H7 (cell line): ENCODE results near the gene CLDN11.

DNA sequence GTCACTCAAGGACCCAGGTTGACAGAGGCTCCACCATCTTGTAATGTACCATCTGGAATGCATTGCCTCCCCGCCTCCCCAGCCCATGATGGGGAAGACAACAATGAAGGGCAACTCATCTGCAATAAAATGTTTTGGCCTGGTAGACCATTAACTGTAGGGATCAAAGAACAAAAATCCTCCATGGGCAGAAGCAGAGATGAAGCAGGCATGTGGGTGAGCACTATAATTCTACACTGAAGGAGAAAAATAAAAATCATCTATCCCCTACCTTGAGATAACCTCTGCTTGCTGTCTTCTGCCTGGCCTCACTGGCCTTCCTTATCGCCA is 37.7 kb downstream of the GPR160 start:
- RAMPAGE, long total RNA, result no peak

GRCh38 chr3:170390072-170390649 is 28.5 kb upstream of the CLDN11 start:
- RAMPAGE, long total RNA, result no peak

- RAMPAGE, long total RNA, result start-site peak on the plus strand at chr3:170418890-170418897, 29 reads
Measured at GRCh38 chr3:170418356-170419412, at the start of gene CLDN11. Gene CLDN11 (plus strand): TSS chr3:170418868.

DNA sequence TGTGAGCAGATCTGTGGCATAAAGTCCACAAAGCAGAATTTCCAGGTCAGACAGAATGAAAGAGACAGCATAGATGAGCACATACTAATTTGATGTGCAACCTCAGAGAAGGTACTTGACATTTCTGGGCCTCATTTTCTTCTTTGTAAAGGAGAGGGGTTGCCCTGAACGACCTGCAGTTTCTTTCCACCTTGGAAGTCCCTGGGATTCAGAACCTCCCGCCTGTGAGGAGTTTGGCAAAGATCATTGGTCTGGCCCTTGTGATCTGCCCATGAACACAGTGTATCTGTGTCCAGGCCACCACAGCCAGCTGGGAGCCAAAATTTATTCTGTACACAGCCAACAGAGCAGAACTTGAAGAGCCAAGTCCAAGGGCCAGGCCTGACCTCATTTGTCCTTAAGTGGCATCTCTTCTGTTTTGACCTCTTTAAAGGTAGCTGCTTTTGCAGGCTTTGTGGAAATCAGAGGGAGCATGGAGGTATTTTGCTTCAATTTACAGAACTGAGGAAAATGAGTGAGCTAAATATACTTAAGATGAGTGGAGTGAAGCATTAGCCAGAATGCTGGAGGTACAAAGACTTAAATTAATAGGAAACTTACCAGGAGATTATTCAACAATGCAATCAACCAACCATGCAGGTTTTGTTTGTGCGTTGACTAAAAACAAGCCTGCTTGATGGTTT is 57.3 kb upstream of the SLC7A14 start:
- RAMPAGE, long total RNA, result no peak

DNA sequence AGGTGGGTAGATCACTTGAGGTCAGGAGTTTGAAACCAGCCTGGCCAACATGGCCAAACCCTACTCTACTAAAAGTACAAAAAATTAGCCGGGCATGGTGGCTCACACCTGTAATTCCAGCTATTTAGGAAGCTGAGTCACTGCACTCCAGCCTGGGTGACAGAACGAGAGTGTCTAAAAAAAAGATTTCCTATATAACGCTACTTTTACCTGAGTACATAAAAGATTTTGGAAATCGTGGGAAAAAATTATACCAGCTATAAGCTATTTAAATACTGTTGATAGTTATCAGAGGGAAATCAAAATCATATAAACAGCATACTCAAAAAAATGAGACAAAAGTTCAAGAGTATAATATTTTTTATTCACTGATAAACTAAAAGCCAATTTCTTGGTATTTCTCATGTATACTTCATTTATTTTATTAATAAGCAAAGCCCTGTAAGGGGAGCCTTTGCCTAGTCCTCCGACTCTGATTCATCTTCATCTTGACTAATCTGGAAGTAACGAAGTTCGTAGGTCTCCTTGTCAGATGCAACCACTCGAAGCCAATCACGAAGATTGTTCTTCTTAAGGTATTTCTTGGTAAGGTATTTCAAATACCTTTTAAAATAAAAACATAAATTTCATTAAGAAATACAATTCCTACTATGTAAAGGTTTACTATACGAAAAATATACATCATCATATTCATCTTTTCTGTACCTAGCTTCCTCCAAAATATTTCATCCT is 3.9 kb downstream of the RPL22L1 start:
- RAMPAGE, long total RNA, result no peak

- RAMPAGE, long total RNA, result no peak
Measured at GRCh38 chr3:170867044-170868328, 2.5 kb downstream of the RPL22L1 start.

DNA sequence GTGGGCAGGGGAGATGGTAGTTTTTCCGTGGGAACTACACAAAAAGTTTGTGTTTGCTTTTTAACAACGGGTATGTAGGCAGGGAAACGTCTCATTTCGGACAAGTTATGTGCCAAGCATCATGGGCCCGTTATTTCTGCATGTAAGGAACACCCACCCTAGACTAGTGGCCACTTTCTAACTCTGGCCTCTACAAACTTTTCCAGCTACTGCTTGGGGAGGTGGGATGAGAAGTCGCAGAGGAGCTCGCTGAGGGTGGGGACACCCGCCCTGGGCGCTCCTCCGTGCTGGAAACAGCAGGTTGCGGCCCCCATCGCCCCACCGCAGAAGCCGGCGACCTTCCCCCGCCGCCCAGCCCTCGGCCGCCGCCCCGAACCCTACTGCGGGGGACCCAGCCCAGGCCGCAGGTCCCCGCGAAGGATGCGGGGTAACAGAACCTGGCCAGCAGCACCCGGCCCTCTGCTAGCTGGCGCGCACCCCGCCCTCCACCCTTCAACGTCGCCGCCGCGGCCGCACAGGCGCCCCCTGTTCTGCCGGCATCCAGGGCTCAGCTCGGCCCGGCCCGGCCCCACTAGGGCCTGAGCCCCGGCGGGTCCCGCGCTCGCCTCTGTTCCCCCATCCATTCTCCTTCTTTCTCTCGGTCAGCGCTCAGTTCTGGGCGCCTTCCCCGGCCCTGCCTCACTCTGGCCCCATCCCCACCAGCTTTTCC is 475 bp downstream of the EIF5A2 start:
- RAMPAGE, long total RNA, result no peak

DNA sequence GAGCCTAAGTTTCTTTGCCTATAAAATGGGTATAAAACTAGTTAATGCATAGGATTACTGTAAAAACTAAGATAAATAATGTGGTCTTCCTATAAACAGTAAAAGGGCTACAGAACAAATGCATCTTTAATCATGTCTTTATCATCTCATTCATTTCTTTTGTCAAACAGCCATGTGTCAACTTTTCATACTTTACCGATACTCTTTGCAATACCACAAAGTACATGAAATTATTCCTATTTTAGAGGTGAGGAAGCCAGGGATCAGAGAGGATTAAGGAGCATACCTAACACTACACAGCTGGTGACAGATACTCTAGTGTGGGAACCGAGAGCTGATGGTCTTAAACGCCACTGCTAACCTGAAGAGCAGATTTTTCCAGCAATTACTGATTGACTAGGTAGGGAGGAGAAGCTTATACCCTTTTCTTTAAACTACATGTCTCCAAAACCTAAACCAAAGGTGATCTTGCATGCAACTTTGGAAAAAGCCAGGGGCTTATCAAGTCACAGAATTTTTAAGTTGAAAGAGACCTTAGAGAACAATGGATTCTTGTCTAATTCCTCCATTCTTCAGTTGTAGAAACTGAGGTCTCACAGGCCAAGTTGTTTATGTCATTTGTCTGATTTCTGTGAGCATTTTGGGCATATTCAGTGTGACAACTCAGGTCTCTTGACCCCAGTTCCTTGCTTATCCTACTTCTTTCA is 2.3 kb downstream of the SLC2A2 start:
- RAMPAGE, long total RNA, result no peak

DNA sequence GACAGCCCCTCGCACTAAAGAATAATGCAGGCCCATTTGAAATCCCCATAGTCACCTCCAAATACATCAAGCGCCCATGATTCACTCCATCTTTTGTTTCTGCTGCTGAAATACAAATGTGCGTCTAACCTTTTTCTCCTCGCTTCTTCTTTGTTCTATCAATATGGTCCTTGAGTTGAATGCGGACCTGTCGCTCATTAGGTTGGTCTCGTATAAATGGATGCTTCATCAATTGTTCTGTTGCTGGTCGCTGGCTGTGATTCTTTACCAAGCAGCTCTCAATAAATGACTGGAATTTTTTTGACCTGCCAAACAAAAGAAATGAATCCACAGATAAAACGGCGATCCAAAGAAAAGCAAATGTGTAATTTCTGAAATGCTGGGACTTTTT is 140.4 kb upstream of the SLC2A2 start:
- RAMPAGE, long total RNA, result no peak

DNA sequence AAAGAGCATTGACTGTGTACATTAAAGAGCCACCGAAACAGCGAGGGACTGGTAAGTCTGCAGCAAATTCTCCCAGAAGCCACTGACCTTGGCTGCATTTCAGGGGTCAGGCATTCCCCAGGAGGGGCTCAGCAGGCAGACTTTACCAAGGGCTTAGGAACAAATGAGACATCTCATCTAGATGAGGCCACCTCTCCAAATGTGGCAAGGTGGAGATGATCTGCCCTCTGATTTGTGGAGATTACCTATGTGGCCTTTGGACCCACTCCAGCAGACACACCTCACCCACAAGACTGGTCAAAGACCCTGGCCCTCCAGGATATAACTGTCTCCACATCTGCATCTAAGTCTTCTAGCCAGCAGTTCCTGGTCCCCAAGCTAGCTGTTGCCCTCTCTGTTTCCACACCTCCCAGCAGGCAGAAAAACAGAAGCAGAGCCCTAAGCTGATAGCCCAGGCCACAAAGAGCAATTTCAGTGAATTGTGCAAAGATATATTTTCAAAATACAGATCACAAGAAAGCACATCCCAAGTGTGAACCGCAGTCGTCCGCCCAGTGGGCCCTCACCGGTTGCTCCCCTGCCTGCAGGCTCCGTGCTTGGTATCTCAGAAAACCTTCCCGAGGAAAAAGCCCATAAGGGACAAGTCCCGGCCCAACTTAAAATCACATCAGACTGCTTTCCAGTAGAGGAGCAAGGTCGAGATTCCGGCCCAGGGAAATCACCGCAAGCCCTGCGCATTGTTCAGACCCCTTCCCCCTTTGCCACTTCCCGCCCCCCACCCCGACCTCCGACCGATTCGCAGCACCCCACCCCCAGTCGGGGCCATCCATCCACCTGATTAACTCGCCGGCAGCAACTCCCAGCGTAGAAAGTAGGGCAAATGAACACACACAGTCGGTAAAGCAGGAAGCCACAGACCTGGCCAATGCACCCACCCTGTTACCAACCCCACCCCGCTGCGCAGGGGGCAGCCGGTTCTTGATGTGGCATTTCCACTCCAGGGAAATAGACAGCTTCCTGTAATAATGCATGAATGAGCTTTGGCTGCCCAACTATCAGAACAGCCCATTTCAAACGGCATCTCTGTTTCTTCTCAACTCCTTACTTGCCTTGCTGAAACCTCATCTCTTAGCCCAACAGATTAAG is 2.5 kb downstream of the TNIK start:
- RAMPAGE, long total RNA, result no peak

DNA sequence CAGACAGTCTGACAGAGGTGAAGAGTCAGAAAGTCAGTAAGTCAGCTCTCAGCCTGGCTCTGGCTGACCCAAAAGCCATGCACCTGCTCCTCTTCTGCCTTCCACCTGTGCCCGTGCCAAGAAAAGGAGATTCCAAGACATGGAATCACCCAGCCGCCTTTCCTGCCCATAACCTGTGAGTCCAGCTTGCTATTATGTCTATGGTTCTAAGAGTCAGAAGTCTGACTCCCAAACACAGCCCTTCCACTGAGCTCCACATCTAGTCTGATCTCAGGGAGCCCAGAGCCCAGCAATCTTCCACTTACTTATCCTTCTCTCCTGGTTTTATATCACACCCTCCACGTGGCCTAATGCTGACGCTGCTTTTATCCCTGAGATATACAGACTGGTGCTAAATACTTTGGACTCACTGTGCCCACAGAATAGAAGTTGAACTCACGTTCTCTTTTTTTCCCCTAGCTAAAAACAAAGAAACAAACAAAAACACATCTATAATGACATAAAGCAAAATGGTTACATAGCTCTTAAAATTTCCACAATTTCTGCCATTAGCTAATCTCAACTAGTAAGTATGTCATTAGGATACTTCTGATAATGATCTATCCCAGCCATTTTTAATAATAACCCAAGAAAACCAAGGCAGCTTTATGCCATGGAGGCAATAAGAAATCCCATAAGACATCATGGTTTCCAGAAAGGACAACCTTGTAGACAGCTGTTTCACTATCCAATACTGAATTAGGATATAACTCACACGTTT is 65.9 kb downstream of the PLD1 start:
- RAMPAGE, long total RNA, result no peak

- RAMPAGE, long total RNA, result no peak
Measured at GRCh38 chr3:171841287-171841773, 1.8 kb upstream of the TMEM212 start.

DNA sequence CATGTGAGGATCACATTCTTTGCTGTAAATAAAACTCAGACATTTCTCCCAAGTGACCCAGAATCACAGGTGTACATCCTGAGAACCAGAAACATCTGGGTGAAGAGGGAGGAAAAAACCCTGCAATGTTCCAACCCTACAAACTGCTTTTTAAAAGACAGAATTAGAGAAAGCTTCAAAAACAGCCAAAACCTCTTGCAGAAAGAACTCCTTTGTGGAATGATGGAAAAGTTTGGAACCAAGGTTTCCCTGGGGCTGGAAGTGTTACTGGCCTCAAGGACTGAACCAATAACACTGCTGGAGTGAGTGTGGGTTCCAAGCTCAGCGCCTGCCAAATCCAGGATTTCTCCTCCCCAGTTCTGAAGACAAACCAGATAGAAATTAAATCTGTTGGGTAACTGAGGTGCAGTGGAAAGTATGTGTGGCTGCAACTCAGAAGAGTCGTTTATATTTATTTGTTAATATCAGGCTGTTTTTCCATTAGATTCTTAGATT is 66.6 kb upstream of the FNDC3B start:
- RAMPAGE, long total RNA, result no peak

- RAMPAGE, long total RNA, result no peak
Measured at GRCh38 chr3:172066318-172066993, 27.1 kb downstream of the FNDC3B start.

GRCh38 chr3:172073131-172073751 is 33.9 kb downstream of the FNDC3B start:
- RAMPAGE, long total RNA, result no peak

- RAMPAGE, long total RNA, result no peak
Measured at GRCh38 chr3:172138803-172139513, 99.6 kb downstream of the FNDC3B start.

GRCh38 chr3:172362411-172362862 is 85.8 kb downstream of the GHSR start:
- RAMPAGE, long total RNA, result no peak

- RAMPAGE, long total RNA, result no peak
Measured at GRCh38 chr3:172536332-172537033, 13.3 kb upstream of the TNFSF10 start.

GRCh38 chr3:172557440-172558442 is 34.5 kb upstream of the TNFSF10 start:
- RAMPAGE, long total RNA, result no peak

DNA sequence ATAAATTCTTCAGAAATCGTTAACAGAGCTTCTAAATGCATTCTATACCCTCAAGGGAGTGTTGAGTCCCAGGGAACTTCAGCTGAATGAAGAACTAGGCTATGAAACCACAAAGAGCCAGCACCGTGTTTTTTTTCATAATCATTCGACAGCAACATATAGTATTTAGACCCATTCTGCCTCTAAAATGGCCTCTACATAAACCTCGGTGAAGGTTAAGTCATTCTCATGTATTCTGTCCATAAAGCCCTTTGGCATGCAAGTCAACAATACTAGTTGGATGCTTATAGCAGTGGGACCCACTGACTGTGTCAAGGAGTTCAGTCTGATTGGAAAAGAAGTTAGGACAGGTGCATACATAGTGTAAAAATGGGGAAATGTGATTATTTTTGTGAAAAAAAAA is 225.4 kb downstream of the NLGN1 start:
- RAMPAGE, long total RNA, result no peak